ENCODE measurements around a stretch of chr7.

DNA sequence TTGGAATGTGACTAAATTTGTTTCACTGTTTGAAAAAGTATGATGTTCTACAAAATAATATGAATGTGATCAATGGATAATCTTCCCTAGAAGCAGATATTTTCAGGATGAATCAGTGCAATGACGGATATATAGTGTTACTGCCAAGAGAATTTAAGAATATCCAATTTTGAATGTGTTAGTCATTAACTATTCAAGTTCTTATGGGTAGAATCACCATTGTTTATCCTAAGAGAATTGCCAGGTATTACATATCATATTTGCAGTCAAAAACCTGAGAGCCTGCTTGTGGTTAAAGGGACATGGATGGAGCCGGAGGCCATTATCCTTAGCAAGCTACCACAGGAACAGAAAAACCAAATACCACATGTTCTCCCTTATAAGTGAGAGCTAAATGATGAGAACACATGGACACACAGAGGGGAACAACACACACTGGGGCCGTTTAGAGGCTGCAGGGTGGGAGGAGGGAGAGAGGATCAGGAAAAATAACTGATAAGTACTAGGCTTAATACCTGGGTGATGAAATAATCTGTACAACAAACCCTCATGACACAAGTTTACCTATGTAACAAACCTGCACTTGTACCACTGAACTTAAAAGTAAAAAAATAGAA, 27.0 kb downstream of the AHR start:
- RRBS, result no CpG with 5 or more reads among the region's 3 CpGs

DNA sequence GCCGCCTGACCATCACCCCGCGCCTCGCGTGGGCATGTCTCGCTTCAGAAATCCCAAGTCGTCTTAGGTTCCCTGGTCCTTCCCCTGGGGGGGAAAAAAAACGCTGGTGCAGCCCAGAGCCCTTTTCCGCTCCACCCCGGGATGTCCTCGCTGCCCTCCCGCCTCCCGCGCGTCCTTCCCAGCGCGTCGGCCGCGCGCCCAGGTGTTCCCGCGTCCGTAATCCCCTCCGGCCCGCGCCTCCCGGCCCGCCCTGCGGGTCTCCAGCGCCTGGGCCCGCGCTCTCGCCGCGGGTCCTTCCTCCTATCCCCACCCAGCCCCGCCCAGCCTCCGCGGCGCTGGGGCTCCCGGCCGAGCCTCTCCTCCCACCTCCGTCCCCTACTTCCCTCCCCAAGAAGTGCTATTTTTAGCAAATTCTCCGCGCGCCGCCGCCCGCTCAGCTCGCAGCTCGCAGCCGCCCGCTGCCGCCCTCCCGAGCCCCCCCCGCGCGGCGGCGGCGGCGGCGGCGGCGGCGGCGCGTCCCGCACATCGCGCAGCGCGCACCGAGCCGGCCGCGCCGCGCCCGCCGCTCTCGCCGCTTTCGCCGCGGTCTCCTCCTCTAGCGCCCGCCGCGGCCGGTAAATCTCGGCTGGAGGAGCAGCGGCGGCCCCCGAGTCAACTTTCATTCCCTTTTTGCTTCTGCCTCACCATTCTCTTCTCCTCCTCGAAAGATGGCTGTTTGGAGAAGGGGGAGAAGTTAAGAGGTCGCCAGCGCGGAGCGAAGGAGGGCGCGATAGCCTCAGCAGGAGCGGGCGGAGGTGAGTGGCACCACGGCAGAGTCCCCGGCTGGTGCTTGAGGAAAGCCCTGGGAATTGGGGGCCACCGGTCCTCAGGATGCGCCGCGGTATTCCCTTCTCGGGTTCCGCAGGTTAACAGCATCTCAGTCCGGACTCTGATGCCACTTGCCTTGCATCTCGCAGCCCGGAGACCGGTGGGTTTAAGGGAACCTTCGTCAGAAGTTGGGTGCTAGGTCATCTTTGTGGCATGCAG, 59.1 kb upstream of the PRPS1L1 start:
- RRBS, result 1% methylated on average over 36 of the region's 117 CpGs

GRCh38 chr7:18289726-18290743, 205.5 kb upstream of the HDAC9 start:
- RRBS, result no CpG with 5 or more reads among the region's 11 CpGs

GRCh38 chr7:20193389-20193888, 23.7 kb downstream of the MACC1 start:
- RRBS, result no CpG with 5 or more reads among the region's 2 CpGs

GRCh38 chr7:20199210-20199779, 17.9 kb downstream of the MACC1 start:
- RRBS, result no CpG with 5 or more reads among the region's 1 CpG

- RRBS, result no CpG with 5 or more reads among the region's 4 CpGs
These were observed 10.8 kb downstream of the MACC1 start for GRCh38 chr7:20206232-20207003.

GRCh38 chr7:20301611-20301980, 29.1 kb upstream of the ITGB8 start:
- RRBS, result no CpG with 5 or more reads among the region's 3 CpGs

- RRBS, result no CpG with 5 or more reads among the region's 64 CpGs
These were observed 8.5 kb downstream of the SP8 start for GRCh38 chr7:20778065-20778739.

- RRBS, result 2% methylated on average over 24 of the region's 69 CpGs
These were observed 1.9 kb downstream of the SP8 start for GRCh38 chr7:20784655-20785298.

DNA sequence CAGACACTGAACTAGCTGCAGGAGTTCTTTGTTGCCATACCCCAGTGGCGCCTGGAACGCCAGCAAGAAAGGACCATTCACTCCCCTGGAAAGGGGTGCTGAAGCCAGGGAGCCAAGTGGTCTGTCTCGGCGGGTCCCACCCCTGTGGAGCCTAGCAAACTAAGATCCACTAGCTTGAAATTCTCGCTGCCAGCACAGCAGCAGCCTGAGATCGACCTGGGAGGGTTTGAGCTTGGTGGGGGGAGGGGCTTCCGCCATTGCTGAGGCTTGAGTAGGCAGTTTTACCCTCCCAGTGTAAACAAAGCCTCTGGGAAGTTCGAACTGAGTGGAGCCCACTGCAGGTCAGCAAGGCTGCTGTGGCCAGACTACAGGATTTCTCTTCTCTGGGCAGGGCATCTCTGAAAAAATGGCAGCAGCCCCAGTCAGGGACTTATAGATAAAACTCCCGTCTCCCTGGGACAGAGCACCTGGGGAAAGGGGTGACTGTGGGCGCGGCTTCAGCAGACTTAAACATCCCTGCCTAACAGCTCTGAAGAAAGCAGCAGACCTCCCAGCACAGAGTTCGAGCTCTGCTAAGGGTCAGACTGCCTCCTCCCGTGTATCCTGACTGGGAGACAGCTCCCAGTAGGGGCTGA, 281.1 kb upstream of the SP4 start:
- RRBS, result no CpG with 5 or more reads among the region's 13 CpGs

GRCh38 chr7:21543646-21544369, 969 bp downstream of the DNAH11 start:
- RRBS, result no CpG with 5 or more reads among the region's 24 CpGs

DNA sequence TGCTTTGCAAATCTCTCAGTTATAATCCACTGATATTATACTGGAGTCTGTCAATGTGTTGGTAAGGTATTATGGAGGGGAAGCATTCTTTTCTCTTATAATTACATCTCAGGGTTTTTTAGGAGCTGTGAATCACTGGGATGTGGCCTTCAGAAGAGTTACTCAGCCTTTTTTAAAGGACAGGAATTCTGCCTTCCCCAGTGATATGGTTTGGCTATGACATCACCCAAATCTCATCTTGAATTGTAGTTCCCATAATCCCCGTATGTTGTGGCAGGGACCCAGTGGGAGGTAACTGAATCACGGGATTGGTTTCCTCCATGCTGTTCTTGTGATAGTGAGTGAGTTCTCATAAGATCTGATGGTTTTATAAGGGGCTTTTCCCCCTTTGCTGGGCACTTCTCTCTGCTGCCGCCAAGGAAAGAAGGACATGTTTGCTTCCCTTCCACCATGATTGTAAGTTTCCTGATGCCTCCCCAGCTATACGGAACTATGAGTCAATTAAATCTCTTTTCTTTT, 94.8 kb downstream of the CDCA7L start:
- RRBS, result no CpG with 5 or more reads among the region's 4 CpGs

GRCh38 chr7:22090263-22090770, 144.6 kb upstream of the CDCA7L start:
- RRBS, result 52% methylated on average over 7 of the region's 27 CpGs

DNA sequence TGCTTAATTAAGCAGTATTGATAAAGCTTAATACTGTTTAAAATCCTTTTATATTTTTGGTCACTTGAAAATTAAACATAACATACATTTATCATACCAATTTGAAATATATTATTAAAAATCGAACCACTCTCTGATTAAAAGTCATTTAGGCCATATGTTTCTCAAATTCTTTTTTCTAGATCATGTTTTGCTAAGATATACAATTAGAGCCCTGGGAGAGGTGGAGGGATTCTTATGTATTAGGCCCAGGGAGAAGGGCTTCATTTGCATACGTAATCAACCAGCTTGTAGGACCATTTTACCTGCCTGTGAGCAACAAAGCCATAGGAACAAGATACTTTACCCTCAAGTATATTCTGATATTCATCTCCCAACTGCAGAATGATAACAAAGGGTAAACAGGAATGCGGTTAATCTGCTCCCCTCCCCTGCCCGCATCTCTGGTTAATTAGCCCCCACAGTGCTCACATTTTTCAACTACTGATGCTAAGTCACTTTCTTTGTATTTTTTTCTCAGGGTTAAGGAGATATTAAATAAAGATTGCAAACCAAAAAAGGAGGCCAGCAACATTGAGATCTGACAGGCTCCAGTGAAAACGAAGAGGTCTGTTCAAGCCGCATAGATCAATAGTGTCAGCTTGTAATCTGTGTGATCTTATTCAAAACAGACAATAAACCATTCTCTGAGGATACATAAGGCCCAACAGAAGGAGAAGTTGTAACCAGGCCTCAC, 203.5 kb downstream of the RAPGEF5 start:
- RRBS, result no CpG with 5 or more reads among the region's 6 CpGs

- RRBS, result no CpG with 5 or more reads among the region's 18 CpGs
These were observed 23.2 kb downstream of the RAPGEF5 start for GRCh38 chr7:22333537-22334449.

DNA sequence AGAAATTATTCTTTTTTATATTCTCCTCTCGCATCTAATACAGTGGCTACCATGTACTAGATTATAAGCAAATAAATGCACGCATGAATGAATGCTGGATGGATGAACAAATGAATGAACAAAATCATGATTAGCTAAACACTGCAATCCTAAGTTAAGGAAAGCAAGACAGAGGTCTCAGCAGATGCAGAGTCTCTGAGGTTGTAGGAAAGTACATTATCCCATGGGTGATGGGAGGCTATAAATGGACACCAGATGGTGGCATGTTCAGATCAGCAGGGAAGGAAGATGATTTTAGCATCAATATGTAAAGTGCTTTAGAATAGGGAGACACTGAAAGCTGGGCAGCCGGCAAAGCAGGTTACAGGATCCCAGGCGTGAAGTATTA, 7.9 kb upstream of the RAPGEF5 start:
- RRBS, result no CpG with 5 or more reads among the region's 4 CpGs

GRCh38 chr7:22452173-22452615, 47.8 kb downstream of the STEAP1B start:
- RRBS, result no CpG with 5 or more reads among the region's 14 CpGs

DNA sequence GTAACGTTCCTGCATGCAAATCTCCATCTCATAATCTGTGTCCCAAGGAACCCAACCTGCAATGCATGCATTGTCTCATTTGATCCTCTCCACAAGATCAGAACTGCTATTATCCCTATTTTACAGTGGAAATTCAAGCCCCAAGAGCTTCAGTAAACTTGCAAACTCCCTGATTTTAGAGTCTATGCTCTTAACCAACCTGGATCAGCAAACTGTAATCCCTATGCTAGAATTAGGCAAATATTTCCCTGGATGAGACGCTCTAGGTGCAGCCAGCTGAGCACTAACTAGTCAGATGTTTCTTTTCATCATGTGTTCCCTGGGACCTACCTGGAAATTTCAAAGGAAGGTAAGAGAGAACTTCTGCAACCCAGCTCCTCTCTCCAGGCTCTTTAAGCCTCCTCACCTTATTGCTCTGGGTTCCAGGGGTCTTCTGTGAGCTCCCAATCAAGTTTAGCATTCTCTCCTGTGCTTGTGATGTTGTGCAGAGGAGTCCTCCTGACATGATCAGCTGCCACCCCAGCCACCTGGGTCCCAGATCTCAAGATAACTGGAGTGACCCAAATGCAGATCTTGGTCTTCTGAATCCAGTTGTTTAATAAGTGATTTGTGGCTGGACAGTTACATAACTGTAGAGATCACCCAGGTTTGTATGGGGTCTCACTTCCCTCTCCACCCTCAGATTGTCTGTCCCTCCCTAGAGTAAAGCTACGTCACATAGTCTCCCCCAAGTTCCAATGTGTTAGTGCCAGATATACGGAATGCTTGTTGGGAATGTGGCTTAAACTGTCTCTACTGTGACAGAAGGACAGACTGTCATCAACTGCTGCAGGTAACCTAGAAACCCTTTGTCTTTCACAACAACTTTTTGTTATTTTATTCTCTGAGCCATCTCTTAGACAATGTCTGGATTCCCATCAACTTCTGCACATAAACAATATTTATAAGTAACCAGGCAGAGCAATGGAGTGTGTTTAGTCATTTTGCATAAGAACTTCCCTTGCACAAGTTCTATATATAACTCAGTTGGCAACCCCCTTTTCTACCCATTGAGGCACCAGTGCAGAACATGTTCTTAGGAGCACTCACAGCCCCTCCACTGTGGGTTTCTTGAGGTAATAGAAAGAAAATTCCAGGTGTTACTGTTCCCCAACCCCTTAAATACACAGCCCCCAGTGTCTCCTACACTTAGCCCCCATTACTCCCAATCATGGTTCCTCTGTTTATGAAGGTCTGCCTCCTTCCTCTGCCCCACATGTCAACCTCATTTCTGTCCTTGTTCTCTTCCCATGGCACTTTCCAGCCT, 65.3 kb upstream of the IL6 start:
- RRBS, result no CpG with 5 or more reads among the region's 4 CpGs

- RRBS, result no CpG with 5 or more reads among the region's 6 CpGs
These were observed 4.5 kb upstream of the IL6 start for GRCh38 chr7:22722473-22723000.

DNA sequence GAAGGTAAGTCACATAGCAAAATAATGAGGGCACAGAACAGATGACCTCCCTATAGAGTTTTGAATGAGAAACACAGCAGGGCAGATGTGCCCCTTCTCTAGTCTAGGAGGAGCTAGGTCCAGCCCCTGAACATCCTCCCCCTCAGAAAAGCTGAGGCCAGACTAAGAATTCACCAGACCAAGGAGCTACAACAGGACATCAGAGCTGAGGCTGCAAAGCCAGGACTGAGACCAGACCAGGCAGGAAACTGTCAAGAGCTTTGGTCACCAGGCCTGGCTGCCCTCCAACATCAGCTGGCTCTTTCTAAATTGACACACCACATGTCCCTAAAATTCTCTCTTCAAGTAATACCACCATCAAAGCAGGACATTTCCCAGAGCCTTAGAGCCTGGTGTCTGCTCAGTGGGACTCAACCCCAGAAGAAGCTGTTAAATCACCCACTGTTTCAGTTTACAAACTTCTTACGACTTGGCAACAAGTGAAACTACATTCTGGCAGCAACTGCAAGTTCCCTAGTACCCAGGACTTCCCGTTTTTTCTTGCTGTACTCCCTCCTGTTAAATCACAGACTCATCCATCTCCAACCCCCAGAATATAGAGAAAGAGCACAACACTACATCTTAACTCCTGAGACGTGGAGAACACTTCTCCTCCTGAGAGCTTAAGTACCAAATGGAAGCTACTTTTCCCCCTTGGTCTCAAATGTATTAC, 3.8 kb upstream of the IL6 start:
- RRBS, result no CpG with 5 or more reads among the region's 3 CpGs

All from skeletal muscle cell (primary cell).